Skeletal muscle cell (primary cell): Measurements from ENCODE around the genes PEX26 and FAM246B.

DNA sequence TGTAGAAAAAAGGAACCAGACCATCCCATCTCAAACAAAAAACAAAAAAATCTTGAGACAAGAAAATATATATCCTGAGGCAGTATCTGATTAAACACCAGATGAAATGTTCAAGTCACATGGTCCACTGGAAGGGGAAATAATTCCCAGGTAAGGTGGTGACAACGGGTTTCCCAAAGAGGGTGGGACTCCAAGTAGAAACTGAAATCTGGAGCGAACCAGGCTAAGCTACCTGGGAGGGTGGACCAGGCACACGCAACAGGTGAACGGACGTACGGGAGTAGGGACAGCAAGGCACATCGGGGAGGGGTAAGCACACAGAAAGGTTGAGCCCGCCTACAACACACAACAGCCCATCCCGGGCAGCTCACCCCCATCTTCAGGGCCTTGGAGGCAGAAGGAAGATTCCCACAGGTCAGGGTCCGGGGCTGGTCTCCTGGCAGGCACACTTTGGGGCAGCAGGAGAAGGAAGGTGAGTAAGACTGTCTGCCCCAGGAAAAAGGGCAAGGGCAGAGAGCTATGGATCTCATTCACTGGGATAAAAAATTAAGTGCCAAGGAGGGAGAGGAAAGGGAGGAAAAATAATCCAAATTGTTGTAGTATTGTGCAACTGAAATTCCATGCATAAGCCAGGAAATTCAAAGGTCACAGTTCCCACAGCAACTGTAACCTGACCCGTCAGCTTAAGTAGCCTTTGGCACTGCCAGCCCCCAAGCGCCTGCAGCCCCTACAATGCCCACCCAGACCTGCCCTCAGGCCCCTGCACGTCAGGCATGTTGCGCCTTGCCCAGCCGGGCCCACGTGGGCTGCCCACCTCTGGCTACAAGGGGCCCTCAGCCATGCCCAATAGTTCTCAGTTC lies 51.9 kb downstream of the MICAL3 start:
- RRBS: 58% methylated on average over 2 of the region's 16 CpGs

DNA sequence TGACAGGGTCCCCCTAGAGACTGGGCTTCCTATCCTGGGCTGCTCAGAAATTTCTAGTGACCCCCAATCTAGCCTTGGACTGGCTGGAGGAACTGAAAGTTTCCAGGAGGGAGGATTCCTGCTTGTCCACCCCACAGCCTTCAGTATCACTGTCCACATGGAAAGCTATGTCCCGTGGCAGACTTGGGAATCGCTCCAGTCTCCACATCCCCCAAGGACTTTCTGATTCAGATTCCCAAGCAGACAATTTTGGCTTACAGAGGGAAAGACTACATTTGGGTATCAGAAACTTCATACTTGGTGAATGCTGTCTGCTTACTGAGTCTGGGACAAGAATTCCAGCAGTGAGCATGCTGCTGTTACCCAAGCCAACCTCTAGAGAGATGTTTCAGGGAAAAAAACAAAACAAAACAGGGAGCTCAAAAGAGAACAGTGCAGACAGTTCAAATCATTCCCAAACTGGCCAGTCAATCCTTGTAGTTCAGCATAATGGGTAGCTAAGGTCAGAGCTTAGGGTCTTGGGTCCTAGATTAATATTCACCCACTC lies 9.2 kb upstream of the MICAL3 start:
- RRBS: no CpG with 5 or more reads among the region's 2 CpGs

DNA sequence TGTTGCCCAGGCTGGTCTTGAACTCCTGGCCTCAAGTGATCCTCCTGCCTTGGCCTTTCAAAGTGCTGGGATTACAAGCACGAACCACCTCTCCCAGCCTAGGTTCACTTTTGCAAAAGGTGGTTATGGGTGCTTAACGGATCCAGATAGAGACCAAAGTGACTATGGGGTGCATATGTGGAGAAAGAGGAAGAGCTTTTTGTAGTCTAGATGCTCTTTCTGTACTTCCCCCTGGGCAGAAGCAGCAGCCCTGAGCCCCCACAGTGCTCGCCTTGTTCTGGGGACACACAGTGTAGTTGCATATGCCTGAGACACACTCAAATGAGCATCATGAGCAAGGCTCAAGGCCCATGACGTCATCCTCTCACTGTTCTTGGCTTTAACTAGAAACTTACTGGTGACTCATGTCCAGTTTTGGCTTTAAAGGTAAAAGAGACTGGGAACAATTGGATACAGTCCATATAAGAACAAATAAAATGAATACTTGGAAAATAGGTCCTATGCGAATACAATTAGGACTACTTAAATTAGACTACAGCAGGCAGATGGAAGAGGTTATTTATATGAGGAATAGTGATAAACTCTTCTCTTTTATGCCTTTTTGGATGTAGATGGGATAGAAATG lies 20.2 kb upstream of the PEX26 start:
- RRBS: no CpG with 5 or more reads among the region's 5 CpGs

DNA sequence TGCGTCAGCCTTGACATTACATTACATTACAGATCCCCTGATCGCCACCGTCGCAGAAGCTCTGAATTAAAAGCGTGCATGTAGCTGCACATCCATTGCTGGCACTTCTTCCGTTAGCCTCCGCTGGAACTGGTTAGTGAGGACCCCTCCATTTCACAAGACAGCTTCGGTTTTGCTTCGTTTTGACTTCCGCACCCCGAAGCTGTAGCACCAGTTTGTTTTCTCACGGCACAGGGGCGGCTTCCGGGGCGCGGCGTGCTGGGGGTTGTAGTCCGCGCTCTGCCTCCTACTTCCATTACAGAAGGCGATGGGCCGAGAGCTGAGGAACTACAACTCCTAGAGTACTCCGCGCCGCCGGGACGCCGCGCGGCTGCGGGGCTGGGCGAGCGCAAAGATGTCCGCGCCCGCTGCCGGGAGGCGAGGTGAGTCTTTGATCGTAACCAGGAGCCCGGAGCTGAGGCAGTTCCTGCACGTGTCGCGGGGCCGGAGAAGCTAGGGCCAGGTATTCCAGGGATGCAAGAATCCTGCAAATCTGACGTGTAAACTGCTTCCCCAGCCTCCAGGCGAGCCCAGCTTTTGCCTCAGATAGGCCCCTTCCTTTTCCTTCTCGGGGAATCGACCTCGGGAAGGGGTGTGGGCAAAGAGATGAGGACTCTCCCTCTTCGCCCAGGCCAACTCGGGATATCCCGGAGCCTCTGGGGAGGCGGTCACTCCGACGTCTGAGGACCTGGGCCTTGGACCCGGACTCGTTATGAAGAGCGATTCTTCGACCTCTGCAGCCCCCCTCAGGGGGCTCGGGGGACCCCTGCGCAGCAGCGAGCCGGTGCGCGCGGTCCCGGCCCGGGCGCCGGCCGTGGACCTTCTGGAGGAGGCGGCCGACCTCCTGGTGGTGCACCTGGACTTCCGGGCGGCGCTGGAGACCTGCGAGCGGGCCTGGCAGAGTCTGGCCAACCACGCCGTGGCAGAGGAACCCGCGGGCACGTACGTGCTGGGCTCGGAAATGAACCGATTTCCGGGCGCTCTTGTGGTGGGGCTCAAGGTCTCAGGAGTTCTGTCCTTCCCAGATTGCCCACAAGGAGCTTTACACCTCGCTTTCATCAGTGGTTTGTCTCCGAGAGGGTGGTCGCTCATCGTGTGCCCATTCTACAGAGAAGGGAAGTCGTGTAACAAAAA lies at the start of gene PEX26:
Gene PEX26, plus strand, starts transcription at position 365 of the 1,173 bp plus-strand sequence.
- RRBS: 1% methylated on average over 35 of the region's 92 CpGs

- RRBS: no CpG with 5 or more reads among the region's 3 CpGs
Measured at GRCh38 chr22:18079182-18079434, 1.3 kb downstream of the PEX26 start.

- RRBS: no CpG with 5 or more reads among the region's 7 CpGs
Measured at GRCh38 chr22:18094988-18095734, 15.4 kb upstream of the TUBA8 start.

GRCh38 chr22:18148351-18148788 lies 1.6 kb upstream of the USP18 start:
- RRBS: no CpG with 5 or more reads among the region's 10 CpGs

DNA sequence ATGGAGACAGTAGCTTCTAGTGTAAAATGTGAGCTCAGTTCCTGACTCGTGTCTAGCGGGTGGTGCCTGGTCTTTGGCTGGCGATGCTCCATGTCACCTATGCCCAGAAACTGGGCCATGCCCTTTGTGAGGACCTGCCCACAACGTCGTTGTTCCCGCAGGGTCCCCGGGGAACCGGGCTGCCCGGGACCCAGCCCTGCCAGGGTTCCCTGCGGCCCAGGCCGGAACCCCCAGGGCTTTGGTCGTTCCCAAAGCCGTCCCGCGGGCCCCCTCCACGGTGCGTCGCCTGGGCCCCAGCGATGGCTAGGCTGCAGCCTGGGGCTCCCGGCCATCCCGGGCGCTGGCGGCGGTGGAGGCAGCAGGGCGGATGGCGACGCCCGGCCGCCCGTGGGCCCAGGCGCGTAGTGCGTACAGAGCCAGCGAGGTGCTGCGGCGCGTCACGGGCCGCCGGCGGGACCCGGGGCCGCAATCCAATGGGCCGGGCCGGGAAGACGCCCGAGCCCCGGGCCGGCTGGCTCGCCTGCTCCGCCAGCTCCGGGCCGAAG lies at the start of gene FAM246B:
Gene FAM246B, plus strand, starts transcription at position 368 of the 545 bp plus-strand sequence.
- RRBS: no CpG with 5 or more reads among the region's 53 CpGs

- RRBS: no CpG with 5 or more reads among the region's 5 CpGs
Measured at GRCh38 chr22:19081369-19082046, 40.7 kb downstream of the DGCR2 start.

DNA sequence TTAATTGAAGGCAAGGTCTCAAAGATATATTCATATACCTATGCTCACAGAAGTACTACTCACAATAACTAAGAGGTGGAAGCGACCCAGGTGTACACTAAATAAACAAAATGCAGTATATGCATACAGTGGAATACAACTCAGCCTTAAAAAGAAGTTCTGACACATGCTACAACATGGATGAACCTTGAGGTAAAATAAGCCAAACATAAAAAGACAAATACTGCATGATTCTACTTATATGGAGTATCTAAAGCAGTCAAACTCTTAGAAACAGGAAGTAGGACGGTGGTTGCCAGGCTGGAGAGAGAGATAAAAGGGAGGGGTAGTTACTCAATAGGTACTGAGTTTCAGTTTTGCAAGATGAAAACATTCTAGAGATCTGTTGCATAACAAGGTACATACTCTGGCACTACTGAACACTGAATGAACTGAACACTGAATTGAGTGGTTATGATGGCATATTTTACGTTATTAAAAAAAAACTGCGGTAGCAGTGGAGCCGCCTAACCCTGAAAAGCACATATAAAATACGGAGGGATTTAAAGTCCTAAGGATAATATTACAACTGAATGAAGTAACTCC lies 12.8 kb downstream of the DGCR2 start:
- RRBS: no CpG with 5 or more reads among the region's 6 CpGs

GRCh38 chr22:19185056-19185334 lies 6.5 kb upstream of the SLC25A1 start:
- RRBS: no CpG with 5 or more reads among the region's 7 CpGs

GRCh38 chr22:19350694-19351628 lies 59.4 kb upstream of the CLTCL1 start:
- RRBS: no CpG with 5 or more reads among the region's 17 CpGs

- RRBS: no CpG with 5 or more reads among the region's 13 CpGs
Measured at GRCh38 chr22:19359701-19360935, 68.6 kb upstream of the CLTCL1 start.

DNA sequence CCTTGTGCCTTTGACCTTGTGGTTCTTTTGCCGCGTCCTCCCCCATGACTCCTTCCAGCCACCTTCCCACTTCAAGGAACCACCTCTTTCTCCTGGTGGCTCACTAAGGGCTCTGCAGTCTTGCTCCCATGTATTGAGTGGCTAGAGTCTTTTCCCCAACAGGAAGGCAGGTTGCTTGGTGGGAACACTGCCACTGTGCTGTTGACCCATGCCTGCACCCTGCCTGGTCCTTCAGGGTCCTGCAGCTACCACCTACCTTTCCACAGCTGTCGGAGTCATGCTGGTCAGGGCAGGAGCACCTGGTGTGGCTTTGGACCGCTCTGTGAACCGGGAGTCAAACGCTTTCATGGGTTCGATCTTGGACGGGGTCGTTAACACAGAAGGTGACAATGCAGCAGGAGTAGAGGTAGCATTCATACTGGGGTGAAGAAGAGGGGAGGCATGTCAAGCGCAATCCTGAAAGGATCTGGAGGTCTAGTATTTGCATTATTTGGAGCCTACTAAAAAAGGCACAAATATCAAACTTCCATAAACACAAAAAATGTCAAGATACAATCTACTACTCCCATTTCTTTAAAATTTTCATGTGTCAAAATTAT lies 56.1 kb downstream of the HIRA start:
- RRBS: no CpG with 5 or more reads among the region's 10 CpGs

GRCh38 chr22:19426036-19426802 lies 5.3 kb downstream of the HIRA start:
- RRBS: no CpG with 5 or more reads among the region's 5 CpGs

DNA sequence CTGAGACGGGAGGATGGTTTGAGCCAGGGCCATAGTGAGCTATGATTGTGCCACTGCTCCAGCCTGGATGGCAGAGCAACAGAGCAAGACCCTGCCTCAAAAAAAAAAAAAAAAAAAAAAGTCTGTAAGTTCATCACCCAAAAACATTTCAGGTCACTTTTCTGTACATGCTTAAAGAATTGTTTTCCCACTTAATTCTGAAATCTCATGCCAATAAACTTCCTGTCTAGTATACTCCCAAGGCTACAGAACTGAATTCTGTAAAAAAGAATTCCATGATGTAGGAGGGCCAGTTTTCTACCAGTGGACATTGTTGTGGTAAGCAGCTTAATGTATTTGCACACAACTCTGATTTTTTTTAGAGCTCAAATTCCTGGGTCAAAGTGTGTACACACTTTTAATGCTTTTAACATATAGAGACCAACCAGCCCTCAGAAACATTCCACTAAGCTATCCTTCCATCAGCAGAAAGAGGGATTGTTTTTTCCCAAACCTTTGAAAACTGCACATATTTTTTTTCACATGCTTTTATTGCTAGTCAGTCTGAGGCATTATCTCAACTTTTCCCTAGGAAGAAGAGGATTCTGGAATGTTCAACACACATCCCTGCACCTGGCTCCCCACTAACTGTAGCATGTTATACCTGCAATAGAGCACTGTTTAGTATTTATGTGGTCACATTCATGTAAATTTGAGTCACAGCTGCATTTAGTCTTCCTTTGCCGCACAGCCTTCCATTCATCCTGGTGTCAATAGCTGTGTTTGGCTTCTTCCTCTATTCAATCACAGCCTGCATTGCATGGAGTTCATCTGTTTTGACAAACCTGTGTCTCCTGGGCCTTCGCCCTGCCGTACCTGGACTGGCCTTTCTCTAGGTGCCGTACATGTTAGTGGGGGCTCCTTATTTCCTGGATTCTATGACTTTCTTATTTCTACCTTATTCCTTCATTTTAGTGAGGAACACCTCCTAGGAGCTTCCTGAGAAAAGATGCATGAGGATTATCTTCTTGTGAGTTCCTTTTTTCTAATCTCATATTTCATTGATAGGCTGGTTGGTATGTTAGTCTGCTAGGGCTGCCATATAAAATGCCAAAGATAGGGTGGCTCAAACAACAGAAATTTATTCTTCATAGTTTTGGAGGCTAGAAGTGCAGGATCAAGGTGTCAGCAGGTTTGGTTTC lies 3.9 kb upstream of the C22orf39 start:
- RRBS: no CpG with 5 or more reads among the region's 5 CpGs

DNA sequence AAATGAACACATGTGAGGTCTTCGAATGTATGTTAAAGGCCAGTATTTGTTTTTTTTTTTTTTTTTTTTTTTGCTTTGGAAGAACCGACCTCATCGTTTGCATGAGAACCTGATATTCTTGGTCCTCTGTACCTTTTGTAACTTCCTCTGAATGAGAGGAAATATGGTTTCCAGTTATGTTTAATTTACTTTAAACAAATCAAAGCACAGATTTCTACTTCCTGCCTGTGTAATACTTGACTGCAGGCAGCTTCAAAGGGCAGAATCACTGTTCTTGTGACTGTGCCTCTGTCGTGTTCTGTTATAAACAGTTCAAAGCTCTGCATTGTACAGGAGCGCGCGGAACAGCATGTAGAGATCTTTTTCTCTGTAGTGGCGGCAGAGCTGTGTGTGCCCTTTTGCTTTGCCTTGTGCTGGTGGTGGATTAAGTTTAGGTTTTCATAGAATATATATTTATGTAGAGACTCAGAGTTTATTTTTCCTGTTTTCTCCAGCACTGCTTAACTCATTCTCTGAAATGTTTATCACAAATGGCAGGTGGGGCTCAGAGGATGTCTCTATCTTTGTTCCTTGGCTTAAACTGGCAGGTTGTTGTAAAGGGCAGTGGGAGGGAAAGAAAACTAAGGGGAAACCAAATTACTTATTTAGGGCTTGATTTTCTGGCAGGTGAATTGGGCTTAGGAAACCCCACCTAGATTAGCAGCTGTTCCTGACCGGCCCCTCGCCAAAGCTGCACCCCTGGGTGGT lies 73.3 kb upstream of the CLDN5 start:
- RRBS: no CpG with 5 or more reads among the region's 10 CpGs

GRCh38 chr22:19758371-19759004 lies 2.1 kb upstream of the TBX1 start:
- RRBS: 24% methylated on average over 11 of the region's 42 CpGs

DNA sequence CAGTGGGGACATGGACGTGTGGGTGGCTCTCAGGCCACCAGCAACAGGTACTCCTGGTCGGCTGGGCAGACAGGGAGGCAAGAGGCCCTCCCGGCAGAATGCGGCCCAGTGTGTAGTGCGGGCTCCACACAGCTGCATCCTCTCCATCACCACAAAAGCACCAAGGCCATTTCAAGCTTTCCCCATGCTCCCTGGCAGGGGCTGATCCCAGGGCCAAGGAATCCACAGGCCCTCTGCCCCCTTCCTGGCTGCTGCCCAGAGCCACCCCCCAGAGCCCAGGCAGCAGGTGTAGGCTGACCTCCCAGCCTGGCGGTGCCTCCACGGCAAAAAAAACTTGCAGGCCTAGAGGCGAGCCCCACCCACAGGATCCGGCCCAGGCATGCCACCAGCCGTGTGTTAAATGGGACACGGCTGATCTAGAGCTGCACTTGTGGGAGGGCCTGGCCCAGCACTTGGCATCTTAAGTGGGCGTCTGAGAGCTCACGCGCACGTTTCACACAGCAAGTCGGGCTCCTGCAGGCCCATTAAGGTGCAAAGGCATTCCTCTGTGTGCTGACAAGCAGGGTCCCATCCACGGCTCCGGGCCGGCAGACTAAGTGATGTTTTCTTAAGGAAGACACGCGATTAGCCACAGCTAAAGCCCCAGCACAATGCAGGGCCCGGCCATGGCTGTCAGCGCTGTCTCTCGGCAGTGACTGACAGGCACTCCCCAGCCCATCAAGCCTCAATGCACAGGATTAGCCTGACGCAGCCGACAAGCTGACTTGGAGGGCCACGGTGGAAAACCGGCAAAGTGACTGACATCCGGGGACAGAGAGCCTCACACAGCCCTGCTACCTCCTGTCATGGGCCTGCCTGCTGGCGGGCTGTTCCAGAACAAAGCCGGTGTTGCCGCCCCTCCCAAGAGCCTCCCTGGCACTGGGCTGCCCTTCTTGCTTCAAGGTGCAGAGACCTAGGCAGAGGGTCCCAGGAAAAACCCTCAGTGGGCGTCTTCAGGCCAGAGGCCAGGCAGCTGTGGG lies 19.9 kb upstream of the GNB1L start:
- RRBS: 51% methylated on average over 6 of the region's 33 CpGs

- RRBS: no CpG with 5 or more reads among the region's 18 CpGs
Measured at GRCh38 chr22:19935683-19936396, 5.7 kb upstream of the COMT start.